ENCODE measurements around the gene GTF2IRD1.

- PRO-cap = no peak
Observed at GRCh38 chr7:73796797-73797104, 26.7 kb upstream of the CLDN3 start.

GRCh38 chr7:73831720-73832655 lies 1.2 kb downstream of the CLDN4 start:
- PRO-cap = bidirectional peak, plus-strand start at chr7:73832444, minus-strand start at chr7:73832290; unidirectional peak, minus-strand start at chr7:73832484

GRCh38 chr7:73850079-73850561 lies 7.8 kb upstream of the METTL27 start:
- PRO-cap = no peak

- PRO-cap = no peak
Observed at GRCh38 chr7:73886243-73886881, 25.4 kb downstream of the TMEM270 start.

DNA sequence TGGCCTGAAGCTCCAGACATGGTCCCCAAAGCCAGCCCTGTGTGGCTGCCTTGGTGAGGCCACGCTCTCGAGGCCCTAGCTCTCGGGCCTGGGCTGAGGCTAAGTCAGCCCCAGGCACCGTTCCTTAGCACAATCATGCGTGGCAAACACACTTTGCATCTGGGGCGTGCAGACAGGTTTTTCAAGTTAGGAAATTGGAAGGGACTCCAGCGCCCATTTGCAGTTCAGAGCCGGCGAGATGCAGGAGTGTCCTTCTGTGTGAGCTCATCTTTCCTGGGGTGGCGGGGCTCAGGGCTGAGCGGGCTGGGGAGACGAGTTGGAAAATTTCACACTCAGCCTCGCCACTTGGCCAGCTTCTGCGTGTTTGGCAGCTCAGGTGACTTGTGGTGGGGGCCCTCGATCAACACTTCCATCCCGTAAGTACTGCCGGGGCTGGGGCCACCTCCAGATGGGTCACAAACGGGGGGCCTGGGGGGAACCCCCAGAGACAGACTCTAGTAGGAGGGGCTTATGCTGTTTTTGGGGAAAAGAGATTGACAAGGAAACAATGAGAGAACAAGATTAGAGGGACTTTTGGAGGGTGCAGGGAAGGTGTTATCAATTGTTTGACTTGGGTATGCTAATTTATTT lies 55.7 kb downstream of the TMEM270 start:
- PRO-cap = no peak

- PRO-cap = no peak
Observed at GRCh38 chr7:73919192-73919824, 58.3 kb downstream of the TMEM270 start.

DNA sequence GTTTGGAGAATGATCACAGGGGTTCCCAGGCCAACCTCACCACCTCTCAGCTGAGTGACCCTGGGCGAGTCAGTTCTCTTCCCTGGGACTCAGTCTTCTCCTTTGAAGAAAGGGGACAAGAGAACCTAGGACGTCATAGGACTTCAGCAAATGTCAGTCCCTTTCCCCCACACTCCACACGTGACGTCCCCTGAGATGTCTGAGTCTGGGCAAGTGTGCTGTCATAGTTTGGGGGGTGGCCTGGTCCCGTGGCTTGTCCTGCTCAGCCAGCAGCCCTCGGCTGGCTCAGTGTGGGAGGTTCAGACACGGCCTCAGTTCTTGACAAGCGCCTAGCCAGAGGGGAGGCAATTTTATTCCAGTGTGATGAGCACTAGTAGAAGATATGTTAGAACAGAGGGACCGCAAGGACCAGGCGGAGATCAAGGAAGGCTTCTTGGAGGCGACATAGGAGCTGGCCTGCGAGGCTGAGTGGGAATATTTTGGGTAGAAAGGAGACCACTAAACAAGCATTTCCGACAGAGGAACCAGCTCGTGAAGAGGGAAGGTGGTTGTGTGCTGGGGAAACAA lies 43.2 kb upstream of the ELN start:
- PRO-cap = no peak

DNA sequence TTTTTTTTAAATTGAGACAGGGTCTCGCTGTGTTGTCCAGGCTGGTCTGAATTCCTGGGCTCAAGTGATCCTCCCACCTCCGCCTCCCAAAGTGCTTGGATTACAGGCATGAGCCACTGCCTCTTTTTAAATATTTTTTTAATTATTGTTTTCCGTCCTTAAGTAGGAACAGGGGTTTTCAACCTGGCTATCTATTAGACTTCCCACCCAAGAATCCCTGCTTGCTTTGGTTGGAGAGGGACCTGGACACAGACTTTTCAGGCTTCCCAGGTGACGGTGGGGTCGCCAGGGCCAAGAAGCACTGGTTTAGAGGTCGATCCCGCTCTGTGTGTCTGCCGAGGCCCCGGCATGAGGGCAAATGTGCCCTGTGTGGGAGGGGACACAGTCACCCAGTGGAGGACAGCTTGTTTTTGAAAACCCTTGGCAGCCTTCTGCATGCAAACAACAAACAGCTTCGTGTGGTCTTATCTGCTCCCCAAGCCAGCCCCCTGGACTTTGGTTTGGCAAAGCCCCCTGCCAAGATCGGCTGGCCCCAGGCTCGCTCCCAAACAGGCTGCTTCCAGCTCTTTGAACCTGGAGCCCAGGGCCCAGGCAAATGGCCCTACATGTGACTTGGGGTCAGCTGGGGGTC lies 2.7 kb downstream of the ELN start:
- PRO-cap = no peak

GRCh38 chr7:74044603-74045315 lies 16.8 kb downstream of the ELN start:
- PRO-cap = no peak

DNA sequence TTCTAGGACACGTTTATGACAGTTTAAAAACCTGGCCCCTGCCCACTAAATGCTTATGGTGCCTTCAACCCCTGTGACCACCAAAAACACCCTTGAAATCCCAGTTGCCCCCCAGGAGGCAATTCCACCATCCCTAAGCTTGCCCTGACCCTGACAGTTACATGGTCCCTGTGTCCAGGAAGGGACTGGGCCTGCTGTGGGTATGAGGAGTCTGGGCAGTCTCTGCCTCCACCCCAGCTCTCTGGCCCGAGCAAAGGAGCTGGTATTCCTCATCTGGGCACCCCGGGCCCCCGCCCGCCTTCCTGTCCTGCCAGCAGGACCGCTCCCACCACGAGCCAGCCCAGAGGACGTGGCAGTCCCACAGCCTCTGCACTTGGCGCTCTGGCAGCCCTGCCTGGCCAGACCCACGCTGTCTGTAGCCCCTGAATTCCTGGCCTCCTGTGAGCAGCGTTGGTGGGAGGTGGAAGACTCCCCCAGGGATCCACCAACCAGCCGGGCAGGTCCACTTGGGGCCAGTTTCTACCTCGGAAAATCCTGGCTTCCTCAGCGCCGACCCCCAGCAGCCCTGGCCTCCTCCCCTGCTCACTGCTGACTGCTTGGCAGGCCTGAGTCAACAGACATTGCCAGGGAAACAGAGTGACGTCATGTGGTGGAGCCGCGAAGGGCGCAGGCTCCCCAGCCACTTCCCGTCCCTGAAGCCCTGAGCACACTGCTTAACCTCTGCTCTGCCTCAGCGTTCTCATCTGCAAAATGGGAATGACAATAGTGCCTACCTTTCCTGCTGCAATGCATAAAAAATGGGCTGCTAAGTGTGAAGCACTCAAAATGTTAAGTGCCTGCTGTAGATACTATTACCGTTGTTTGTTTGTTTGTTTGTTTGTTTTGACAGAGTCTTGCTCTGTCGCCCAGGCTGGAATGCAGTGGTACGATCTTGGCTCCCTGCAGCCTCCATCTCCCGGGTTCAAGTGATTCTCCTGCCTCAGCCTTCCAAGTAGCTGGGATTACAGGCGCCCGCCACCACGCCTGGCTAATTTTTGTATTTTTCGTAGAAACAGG lies 21.6 kb upstream of the LIMK1 start:
- PRO-cap = no peak

DNA sequence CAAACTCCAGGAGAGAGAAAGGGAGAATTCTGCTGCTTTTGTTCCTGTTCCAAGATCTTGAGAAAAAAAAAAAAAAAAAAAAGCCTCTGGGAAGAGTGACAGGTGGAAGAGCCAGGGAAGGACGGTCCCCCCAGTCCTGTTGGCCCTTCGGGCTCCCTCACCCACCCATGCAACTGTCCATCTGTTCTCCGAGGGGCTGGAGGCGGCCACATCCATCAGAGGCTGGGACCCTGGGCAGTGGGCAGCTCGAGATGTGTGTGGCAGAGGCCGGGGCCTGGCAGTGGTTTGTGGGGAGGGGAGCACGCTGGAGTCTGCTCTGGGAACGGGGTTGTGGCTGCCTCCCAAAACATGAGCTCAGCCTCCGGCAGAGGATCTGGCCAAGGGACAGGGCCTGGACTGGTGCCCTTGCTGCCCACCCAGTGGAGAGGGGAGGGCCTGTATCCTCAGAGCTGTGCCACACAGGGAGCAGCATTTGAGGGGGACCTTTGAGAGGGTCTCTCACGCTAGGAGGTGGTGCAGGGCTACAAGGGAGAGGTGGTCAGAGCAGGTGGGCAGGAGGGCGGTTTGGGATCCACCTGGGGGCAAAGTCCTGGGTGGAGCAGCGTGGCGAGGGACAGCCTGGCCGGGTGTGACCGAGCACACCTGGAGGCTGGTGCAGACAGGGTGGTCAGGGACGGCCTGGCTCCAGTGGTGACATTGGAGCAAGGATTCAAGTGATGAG lies 35.7 kb downstream of the CLIP2 start:
- PRO-cap = no peak

DNA sequence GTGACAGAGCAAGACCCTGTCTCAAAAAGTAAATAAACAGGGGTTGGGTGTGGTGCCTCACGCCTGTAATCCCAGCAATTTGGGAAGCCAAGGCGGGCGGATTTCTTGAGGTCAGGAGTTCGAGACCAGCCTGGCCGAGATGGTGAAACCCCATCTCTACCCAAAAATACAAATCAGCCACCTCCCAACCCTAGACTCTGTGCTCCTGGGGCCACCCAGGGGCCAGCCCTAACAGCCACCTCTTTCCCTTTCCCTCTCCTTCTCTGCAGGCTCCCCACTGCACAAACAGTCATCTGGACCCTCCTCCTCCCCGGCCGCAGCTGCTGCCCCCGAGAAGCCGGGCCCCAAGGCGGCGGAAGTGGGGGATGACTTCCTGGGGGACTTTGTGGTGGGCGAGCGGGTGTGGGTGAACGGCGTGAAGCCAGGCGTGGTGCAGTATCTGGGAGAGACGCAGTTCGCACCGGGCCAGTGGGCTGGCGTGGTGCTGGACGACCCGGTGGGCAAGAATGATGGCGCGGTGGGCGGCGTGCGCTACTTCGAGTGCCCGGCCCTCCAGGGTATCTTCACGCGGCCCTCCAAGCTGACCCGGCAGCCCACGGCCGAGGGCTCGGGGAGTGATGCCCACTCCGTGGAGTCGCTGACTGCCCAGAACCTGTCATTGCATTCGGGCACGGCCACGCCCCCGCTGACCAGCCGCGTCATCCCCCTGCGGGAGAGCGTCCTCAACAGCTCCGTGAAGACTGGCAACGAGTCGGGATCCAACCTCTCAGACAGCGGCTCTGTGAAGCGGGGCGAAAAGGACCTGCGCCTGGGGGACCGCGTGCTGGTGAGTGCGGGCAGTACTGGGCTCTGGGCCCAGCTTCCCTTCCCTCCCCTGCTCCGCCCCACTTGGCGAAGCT lies 49.2 kb downstream of the CLIP2 start:
- PRO-cap = no peak

GRCh38 chr7:74452916-74453264 lies 816 bp upstream of the GTF2IRD1 start:
- PRO-cap = no peak

- PRO-cap = bidirectional peak, plus-strand start at chr7:74453856, minus-strand start at chr7:74453717; bidirectional peak, plus-strand start at chr7:74454076, minus-strand start at chr7:74454081
Observed at GRCh38 chr7:74453265-74454223, at the start of gene GTF2IRD1. GTF2IRD1 (plus strand) TSS chr7:74453906.

- PRO-cap = no peak
Observed at GRCh38 chr7:74483744-74484309, 30.1 kb downstream of the GTF2IRD1 start.

- PRO-cap = no peak
Observed at GRCh38 chr7:74503100-74503603, 49.4 kb downstream of the GTF2IRD1 start.

- PRO-cap = no peak
Observed at GRCh38 chr7:74612133-74612945, 45.2 kb upstream of the GTF2I start.

- PRO-cap = no peak
Observed at GRCh38 chr7:75003846-75004103, 39.3 kb downstream of the CASTOR2 start.

- PRO-cap = no peak
Observed at GRCh38 chr7:75148055-75148671, 55.8 kb downstream of the GTF2IRD2B start.

- PRO-cap = no peak
Observed at GRCh38 chr7:75418828-75419896, 23.7 kb downstream of the TRIM73 start.